Hair follicle dermal papilla cell (primary cell): Measurements from ENCODE around the genes LSR and UPK1A.

DNA sequence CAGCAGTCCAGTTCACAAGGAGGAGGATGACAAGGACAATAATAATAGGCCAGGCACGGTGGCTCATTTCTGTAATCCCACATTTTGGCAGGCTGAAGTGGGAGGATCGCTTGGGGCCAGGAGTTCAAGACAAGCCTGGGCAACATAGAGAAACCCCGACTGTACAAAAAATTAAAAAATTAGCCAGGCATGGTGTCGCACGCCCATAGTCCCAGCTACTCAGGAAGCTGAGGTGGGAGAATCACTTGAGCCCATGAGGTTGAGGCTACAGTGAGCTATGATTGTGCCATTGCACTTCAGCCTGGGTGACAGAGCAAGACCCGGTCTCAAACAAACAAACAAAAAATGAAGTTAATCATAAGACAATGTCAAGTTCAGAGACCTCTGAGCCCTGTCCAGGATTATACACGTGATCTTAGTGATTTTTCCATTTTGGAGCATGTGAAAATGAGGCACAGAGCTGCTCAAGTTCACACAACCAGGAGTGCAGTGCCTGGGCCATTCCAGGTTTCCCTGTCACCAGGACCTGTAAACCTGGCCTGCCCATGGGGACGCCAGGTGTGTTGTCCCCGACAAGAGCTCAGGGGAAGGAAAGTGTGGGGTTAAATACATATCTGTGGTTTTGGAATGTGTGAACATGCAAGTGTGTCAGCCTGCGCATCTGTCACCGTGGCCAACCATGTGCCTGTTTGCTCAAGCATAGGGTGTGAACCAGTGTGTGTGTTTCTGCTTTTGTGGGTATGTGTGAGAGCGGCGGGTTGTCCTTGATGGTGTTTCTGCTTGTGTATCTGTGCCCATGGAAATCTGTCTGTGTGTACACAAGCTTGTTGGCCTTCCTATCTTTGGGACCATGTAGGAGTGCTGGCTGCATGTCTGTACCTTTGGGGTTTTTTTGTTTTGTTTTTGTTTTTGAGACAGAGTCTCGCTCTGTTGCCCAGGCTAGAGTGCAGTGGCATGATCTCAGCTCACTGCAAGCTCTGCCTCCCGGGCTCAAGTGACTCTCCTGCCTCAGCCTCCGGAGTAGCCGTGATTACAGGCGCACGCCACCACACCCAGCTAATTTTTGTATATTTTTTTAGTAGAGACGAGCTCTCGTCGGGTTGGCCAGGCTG, 1.5 kb upstream of the FXYD1 start:
- CAGE, long polyA plus RNA: no peak

GRCh38 chr19:35169102-35170005, 14.8 kb downstream of the FXYD5 start:
- CAGE, long polyA plus RNA: no peak

DNA sequence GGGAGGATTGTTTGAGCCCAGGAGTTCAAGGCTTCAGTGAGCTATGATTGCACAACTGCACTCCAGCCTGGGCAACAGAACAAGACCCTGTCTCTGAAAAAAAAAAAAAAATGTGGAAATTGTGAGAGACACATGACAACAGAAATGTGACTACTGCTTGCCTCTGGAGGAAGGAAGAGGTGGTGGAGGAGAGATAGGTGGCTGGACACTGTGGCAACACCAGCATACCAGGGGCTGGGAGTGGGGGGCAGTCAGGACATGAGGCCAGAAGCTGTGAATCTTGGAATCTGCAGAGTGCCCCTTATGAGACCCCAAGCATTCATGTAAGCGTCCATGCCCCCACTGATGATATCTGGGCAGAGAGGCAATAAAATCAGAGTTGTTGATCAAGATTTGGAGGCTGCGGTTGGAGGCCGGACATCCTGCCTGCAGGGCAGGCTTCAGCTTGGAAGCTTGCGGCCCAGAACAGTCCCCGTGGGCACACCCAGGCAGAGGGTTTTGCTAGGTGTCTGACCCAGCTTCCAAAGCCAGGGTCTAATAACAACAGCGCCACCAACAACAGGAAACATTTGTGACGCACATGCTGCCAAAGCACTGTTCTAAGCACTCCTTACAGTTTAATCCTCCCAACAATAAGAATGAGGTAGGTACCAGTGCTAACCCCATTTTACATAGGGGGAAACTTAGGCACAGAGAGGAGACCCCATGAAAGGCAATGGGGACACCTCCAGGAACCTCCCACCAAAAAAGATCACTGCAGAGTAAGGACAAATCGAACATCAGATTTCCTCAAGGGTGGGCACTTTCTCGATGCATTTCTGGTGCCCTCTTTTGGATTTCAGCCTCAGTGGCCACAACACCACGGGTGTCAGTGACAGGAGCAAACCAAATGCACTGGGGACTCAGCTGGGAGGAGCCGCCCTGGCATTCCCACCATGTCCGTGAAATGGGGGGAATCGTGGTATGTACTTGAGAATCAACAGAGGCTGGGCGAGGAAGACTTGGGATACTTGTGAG, 16.7 kb downstream of the FAM187B start:
- CAGE, long polyA plus RNA: no peak

- CAGE, long polyA plus RNA: no peak
These were observed at the start of gene LSR for GRCh38 chr19:35248231-35249235. TSS of gene LSR (plus strand) at chr19:35249002.

- CAGE, long polyA plus RNA: no peak
These were observed 653 bp downstream of the LSR start for GRCh38 chr19:35249424-35249885.

DNA sequence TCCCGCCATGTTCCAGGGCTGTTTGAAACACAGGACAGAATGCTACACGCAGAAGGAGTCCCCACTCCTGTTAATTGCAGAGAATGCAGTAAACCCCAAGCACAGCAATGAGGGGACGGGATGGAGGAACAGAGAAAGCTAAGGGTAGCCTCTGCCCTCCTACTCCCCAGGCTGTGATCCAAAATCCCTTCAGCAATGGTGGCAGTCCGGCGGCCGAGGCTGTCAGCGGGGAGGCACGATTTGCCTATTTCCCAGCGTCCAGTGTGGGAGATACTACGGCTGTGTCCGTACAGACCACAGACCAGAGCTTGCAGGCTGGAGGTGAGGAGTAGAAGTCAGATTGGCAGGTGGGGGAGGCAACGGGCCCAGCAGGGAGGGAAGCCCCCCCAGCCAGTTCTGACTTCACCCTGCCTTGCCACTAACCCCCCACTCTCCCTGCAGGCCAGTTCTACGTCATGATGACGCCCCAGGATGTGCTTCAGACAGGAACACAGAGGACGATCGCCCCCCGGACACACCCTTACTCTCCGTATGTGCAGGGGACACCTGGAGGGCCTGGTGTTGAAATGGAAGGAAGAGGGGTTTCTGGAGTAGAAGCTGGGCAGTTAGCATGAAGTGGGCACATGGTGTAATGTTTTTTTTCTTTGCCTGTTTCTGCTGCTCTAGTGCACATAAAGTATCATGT, 1.7 kb downstream of the USF2 start:
- CAGE, long polyA plus RNA: no peak

GRCh38 chr19:35513953-35514642, 649 bp upstream of the DMKN start:
- CAGE, long polyA plus RNA: no peak

DNA sequence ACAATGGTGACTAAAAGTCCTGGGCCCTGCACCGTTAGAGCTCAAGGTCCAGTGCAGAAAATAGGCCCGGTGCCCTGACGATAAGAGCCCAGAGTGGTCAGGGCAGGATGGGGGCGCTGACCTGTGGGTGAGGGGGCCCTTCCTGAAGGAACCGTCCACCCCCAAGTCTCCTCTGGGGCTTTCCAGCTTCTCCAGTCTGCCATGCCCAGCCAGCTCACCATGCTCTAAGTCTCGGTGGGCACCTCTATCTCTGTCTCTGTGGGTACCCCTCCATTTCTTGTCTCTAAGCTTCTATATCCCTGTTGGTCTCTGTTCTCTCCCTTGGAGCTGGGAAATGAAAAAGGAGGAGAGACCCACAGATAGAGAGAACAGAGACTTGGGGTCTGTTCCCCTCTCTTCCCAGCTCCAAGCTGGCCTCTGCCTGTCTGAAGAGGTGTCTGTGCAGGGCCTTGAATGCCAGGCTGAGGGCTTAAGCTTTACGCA, 3.5 kb upstream of the ETV2 start:
- CAGE, long polyA plus RNA: no peak

DNA sequence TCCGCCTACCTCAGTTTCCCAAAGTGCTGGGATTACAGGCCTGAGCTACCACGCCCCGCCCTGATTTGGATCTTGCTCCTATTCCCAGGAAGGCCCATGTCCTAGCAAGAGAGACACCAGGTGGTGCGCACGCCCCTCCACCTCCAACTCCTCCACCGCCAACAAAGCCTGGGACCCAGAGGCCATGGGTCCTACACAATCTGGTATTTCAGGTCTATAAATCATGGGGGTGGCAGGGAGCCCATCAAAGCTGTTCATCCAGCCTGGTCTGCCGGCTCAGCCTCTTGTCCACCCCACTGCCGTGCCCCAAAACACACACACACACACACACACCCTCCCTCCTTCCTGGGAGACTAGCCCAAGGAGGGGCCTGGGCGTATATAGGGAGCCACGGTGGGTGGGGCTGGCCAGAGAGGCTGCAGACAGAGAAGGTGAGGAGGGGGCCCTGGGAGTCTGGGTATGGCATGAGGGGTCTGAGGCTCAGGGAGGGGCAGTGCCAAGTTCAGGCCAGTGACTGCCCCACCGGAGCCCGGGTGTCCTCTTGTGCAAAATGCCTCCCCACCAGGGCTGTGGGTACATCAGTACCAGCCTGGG, at the start of gene UPK1A:
UPK1A (plus strand) TSS at position 410 of the 594 bp plus-strand sequence.
- CAGE, long polyA plus RNA: no peak

GRCh38 chr19:35722413-35723341, 4.9 kb downstream of the KMT2B start:
- CAGE, long polyA plus RNA: no peak

GRCh38 chr19:35739154-35739772, 3.0 kb downstream of the IGFLR1 start:
- CAGE, long polyA plus RNA: no peak

DNA sequence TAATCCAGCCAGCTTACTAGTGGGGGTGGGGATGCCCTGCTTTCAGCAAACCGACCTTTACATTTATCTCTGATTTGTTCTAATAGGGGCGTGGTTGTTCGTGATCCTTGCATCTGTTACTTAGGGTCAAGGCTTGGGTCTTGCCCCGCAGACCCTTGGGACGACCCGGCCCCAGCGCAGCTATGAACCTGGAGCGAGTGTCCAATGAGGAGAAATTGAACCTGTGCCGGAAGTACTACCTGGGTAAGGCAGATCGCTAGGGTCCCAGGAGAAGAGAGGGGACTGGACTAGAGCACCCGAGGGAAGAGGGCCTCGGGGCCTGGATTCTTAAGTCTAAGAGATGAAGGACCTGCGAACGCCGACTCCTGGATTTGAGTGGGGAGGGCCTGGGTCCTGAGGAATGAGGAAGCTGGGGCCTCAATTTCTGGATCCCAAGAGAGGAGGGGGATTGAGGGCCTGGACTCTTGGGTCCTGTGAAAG, 338 bp downstream of the PSENEN start:
- CAGE, long polyA plus RNA: no peak

DNA sequence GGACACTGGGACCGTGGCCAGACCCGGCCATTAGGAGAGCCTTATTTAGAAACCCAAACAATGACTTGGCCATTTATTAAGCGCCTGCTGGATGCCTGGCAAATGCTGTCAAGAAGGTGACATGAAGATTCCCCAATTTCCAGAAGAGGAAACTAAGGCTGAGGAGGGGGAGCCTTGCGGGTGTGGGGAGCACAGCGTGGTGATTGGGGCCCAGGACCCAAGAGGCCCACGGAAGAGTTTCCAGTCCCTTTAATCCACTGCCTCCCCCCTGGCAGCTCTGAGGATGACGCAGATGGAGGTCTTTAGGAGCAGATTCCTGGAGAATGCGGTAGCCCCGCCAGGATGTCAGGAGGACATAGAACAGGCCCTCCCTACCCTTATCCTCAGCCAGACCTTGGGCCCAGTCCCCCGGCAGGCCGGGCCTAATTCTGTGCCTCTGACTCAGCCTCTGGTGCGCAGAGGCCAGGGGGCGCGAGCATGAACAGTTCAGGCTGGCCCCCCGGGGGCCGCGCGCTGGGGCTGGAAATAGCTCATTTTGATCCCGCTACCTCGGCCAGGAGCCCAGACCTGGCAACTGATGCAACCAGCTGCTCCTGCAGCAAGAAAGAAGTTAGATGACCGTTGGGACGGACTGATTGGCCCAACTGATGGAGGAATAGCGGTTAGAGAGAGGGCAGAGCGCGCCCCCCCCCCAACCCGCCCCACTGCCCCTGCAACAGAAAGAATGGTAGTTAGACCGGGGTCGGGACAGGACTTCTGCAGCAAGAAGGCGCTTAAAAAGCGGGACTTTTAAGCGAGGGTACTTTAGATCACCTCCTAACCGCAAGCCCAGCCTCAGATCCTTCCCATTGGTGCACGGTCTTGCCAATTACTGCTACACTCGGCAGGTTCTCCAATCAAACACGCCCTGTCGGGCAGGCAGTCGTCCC, 530 bp upstream of the HSPB6 start:
- CAGE, long polyA plus RNA: no peak

DNA sequence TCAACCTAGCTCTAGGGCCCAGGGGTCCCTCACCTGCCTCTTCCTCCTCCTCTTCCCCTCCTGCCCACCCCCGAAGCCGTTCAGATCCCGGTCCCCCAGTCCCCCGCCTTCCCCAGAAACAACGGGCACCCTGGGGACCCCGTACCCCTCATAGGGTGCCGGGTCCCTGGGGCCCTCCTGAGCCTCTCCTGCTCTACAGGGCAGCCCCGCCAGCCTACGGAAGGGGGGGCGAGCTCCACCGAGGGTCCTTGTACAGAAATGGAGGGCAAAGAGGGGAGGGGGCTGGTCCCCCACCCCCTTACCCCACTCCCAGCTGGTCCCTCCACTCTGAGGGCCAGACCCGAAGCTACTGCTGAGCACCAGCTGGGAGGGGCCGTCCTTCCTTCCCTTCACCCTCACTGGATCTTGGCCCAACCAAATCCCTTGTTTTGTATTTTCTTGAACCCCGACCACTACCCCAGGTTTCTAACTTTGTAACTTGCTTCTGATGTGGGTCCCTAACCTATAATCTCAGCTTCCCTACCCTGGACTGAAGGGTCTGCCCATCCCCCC, 12.8 kb downstream of the ARHGAP33 start:
- CAGE, long polyA plus RNA: no peak

DNA sequence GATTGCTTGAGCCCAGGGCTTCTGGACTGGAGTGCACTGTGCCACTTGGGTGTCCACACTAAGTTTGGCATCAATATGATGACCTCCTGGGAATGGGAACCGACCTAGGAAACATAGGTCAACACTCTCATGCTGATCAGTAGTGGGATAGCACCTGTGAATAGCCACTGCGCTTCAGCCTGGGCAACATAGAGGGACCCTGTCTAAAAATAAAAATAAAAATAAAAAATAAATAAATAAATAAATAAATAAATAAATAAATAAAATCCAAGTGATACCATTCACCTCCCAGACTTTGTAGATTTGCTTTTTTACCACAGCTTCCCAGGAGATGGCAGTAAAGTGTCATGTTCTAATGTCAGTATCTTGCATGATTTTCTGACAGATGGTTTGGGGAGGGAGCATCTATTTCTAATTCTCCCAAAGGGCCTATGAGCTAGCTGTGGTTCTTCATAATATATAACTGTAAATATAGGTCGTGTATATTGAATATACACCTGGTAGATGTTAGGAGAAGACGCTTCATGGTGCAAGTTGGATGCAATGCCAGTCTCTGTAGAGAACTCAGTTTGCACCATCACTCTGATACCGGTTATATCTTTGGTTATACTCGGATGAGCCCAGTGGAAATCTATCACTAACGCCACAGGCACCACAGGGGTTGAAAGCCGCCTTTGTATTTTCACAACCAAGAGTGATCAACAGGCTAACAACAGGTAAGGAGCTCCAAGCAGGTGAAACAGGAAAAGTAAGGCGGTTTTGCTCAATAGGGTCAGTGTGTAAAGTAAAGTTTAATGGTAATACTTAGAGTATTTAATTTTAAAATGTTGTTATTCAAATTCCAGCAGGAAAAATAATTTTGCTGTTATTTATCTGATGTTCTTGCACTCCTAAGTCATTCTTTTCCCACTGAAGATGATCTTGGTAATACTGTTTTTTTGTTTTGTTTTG, 13.8 kb downstream of the APLP1 start:
- CAGE, long polyA plus RNA: no peak

DNA sequence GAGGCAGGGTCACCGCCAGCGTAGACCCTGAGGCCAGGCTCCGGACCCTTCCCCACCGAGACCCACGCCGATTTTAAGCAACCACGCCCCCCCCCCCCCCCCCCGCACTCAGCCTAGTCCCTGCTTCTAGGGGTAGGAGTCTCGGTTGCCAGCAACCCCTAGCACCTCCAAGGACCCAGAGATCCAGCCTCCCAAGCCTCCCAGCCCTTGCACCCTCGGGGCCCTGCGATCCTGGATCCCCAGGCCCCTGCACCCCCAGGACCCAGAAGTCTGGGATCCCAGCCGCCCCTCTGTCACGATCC, 2.4 kb upstream of the HCST start:
- CAGE, long polyA plus RNA: no peak

DNA sequence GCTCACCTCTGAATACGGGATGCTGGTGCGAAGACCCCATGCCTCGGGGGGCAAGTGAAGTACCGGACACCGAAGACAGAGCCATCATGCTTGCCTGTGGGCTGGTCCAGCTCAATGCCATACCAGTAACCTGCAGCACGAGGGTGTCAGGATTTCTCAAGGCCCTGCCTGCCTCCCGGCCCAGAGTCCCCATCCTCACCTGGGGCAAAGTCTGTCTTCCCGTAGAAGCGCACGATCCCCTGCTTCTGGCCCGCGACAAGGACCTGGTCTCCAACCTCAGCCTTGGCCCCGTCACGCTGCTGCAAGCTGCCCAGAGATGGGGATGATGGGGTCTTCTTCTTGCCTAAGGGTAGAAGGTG, 3.6 kb upstream of the ALKBH6 start:
- CAGE, long polyA plus RNA: no peak

DNA sequence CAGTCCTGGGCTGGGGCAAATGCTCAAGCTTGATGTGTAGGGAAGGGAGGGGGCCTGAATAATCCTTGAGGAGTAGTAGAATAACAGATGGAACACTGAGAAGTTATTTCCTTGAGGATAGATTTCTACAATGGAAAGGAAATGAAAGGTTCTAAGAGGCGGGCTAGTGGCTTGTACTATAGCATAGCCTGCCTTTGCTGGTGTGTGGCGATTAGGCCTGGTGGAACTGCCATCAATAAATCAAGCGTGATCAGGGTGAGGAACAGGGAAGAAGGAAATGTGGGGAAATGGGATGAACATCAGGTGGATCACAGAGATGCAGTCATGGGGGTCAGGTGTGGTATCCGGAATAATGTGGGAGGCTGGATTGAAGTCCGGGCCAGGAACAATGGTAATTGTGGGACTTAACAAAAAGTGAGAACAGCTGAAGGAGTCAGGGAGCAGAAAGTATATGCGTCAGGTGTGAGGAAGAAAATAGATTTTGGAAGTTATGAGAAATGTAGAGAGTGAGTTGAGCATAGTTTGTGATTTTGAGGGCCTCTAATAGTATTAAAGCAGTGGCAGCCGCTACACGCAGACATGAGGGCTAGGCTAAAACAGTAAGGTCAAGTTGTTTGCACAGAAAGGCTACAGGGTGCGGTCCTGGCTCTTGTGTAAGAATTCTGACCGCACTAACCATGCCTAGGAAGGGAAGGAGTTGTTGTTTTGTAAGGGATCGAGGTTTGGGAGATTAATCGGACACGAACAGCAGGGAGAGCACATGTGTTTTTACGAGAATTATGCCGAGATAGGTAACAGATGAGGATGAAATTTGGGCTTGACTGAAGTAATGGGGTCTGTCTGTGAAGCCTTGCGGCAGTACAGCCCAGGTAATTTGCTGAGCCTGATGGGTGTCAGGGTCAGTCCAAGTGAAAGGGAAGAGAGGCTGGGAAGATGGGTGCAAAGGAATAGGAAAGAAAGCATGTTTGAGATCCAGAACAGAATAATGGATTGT, 5.0 kb upstream of the COX7A1 start:
- CAGE, long polyA plus RNA: no peak

- CAGE, long polyA plus RNA: no peak
These were observed 13.2 kb upstream of the ZFP14 start for GRCh38 chr19:36392236-36392591.

DNA sequence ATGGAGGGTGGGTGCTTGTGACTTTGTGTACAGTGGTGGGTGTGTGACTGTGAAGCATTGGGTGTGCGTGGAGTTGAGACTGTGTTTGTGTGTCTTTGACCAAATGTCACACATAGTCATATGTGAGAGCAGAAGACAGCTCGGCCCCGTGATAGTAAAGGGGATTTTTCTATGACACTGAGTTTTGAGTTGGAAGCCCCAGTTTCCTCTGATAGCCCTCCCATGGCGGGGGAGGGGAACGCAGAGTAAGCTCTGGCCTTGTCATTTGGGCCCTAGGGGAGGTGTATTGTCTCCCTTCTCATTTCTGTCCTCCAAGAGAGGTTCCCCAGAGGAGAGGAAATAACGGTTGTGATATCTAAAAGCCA, 1.1 kb upstream of the ZNF260 start:
- CAGE, long polyA plus RNA: no peak